SK-N-SH (cell line): ENCODE measurements around a stretch of chr11.

GRCh38 chr11:10382501-10383089 lies 72.5 kb upstream of the AMPD3 start:
- RRBS = no CpG with 5 or more reads among the region's 8 CpGs
CAGE:
- cytosol, long polyA plus RNA = no peak
- long polyA plus RNA = no peak
- nucleus, long polyA plus RNA = no peak

- RRBS = no CpG with 5 or more reads among the region's 4 CpGs
CAGE:
- cytosol, long polyA plus RNA = no peak
- long polyA plus RNA = no peak
- nucleus, long polyA plus RNA = no peak
These were observed 48.1 kb upstream of the AMPD3 start for GRCh38 chr11:10406895-10407420.

DNA sequence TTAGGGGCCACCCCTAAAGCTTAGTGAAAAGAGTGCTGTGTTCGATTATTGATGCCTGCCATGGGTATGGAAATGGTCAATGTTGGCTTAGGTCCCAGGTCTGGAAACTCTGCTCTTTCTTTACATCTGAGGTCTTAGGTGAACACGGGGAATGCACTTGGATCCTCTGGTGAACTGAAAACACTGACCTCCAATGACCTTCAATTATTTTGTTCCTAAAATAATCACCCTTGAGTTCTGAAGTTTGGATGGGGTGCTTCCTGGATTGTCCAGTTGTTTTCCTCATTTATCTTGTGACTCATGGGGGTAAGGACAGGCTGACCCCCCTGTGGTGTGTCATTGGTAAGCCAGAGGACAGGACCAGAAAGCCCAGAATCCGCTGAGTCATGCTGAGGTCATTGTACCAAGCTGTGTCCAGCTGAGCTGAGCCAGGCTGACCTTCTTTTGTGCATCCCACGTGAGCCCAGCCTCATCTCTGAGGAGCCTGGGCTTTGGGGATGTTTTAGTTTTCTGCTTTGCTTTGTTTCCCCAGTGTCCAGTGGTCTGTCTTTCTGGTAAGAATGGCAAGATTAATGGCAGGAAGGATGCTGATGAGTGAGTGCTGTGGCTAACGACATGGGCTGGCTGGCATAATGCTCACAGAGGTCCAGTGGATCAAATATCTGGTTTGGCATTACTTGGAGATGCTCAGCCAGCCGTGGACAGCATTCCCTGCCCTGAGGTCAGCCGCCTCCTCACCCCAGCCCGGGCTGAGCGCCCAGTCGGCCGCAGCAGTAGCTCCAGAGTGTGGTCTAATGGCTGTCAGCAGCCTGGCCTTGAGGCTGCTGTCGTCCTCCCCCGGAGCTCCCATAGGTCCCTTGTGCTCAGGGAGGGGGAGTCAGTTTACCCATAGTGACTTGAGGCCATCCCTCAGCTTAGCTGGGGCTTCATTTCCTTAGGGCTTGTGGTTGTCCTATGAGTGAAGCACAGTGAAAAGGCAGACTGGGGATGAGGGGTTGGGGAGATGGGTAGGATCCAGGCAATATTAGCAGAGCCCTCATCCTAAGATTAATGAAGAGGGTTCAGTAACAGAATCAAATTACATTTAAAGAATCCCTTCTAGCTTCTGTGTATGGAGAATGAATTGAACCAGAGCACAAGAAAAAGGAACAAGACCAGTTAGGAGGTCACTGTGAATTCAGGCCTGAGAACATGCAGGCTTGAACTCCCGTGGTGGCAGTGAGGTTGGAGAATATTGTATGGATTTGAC lies 35.7 kb downstream of the AMPD3 start:
- RRBS = 12% methylated on average over 6 of the region's 14 CpGs
CAGE:
- cytosol, long polyA plus RNA = no peak
- long polyA plus RNA = no peak
- nucleus, long polyA plus RNA = no peak

- RRBS = no CpG with 5 or more reads among the region's 9 CpGs
CAGE:
- cytosol, long polyA plus RNA = no peak
- long polyA plus RNA = no peak
- nucleus, long polyA plus RNA = no peak
These were observed 39.0 kb upstream of the LYVE1 start for GRCh38 chr11:10607348-10607911.

- RRBS = no CpG with 5 or more reads among the region's 4 CpGs
CAGE:
- cytosol, long polyA plus RNA = no peak
- long polyA plus RNA = no peak
- nucleus, long polyA plus RNA = no peak
These were observed 50.1 kb upstream of the LYVE1 start for GRCh38 chr11:10618500-10619074.

DNA sequence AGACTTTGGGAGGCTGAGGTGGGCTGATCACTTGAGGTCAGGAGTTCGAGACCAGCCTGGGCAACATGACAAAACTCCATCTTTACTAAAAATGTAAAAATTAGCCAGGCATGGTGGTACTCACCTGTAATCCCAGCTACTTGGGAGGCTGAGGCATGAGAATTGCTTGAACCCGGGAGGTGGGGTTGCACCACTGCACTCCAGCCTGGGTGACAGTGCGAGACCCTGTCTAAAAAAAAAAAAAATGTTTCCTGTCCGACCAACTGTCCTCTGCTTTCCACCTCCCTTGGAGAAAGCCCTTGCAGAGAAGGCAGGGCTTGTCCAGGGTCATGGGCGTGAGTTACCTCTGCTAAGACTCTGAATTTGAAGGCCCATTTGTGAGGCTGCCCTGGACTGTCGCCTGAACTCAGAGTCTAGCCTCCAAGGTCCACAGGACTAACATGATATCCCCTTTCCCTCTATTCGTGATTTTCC lies 3.4 kb downstream of the IRAG1 start:
- RRBS = no CpG with 5 or more reads among the region's 7 CpGs
CAGE:
- cytosol, long polyA plus RNA = no peak
- long polyA plus RNA = no peak
- nucleus, long polyA plus RNA = no peak

- RRBS = no CpG with 5 or more reads among the region's 1 CpG
CAGE:
- cytosol, long polyA plus RNA = no peak
- long polyA plus RNA = no peak
- nucleus, long polyA plus RNA = no peak
These were observed 20.4 kb downstream of the CTR9 start for GRCh38 chr11:10771473-10771894.

GRCh38 chr11:10842791-10843115 lies 15.1 kb downstream of the ZBED5 start:
- RRBS = no CpG with 5 or more reads among the region's 2 CpGs
CAGE:
- cytosol, long polyA plus RNA = no peak
- long polyA plus RNA = no peak
- nucleus, long polyA plus RNA = no peak

DNA sequence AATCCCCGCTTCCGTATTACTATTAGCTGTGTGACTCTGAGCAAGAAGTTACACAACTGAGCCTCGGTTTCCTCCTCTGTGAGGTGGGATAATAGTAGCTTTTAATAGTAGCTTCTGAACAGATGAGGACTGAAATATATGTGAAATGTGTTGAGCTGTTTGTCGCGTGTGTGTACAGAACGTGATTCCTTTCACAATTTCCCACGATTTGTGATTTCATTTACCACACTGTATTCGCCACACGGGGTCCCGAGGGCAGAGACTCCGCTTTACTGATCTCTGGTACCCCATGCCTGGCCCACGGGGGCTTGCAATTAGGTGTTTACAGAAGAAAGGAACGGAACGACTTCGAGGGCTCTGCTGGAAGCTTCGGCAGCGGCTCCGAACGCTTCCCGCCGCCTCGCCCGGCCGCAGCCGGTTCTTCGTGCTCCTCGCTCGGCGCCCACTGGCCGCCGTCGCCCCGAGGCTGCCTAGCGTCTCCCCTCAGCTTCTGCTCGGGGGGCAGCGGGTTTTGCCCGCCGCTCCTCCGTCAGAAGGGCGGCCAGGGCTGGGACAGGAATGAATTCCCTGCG lies 72.7 kb upstream of the ZBED5 start:
- RRBS = no CpG with 5 or more reads among the region's 41 CpGs
CAGE:
- cytosol, long polyA plus RNA = no peak
- long polyA plus RNA = no peak
- nucleus, long polyA plus RNA = no peak

- RRBS = no CpG with 5 or more reads among the region's 13 CpGs
CAGE:
- cytosol, long polyA plus RNA = no peak
- long polyA plus RNA = no peak
- nucleus, long polyA plus RNA = no peak
These were observed 196.6 kb downstream of the CSNK2A3 start for GRCh38 chr11:11156432-11156830.

DNA sequence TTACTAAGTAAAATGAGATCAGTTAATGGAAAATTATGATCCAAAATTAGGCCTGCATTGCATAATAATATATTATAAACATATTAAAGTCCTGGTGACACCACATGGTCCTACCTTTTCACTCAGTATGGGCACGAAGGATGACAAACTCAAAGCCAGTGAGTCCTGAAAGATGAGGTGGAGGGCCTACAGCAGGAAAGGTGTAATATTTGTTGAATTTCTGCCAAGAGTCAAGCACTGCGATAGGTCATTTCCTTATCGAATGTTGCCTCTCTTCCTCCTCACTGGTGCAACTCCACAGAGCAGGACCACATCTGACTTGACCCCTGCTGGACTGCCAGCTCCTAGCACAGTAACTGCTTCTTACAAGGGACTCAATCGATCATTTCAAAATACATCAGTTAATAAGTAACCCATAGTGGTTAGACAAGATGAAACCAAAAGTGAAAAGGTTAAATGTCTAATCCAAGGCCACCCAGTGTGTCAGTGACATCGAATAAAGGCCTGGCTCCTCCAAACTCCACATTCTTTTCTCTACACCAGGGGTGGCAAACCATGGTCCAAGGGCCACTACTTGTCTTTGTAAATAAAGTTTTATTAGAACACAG lies 98.4 kb upstream of the CSNK2A3 start:
- RRBS = no CpG with 5 or more reads among the region's 5 CpGs
CAGE:
- cytosol, long polyA plus RNA = no peak
- long polyA plus RNA = no peak
- nucleus, long polyA plus RNA = no peak

DNA sequence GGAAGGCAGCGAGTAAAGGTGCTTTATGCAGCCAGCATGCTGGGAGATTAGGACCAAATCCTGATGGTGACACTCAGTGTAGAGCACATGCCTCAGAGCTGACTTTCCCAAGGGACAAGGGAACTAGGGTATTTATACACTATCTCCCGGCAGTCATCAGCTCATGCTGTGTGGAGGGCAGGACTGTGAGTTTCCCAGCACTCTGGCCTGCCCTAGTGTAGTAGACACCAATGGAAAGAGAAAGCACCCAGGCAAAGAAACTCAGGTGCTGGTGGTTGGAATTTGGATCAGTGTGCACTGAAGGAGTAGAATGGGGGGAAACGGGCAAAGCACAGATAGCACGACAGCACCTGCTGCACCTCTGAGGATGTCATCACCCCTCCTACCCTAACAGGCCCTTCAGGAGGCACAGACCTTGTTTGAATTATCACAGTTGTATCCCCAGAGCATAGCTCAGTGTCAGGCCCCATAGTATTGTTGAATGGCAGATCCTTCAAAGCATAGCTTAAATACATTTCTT lies 128.4 kb upstream of the CSNK2A3 start:
- RRBS = no CpG with 5 or more reads among the region's 4 CpGs
CAGE:
- cytosol, long polyA plus RNA = no peak
- long polyA plus RNA = no peak
- nucleus, long polyA plus RNA = no peak

DNA sequence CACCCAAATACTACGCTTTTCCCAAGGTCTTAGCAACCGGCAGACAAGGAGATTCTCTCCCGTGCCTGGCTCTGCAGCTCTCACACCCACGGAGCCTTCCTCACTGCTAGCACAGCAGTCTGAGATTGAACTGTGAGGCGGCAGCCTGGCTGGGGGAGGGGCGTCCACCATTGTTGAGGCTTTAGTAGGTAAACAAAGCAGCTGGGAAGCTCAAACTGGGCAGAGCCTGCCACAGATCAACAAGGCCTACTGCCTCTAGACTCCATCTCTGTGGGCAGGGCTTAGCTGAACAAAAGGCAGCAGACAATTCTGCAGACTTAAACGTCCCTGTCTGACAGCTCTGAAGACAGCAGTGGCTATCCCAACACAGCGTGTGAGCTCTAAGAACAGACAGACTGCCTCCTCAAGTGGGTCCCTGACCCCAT lies 70.0 kb upstream of the GALNT18 start:
- RRBS = no CpG with 5 or more reads among the region's 8 CpGs
CAGE:
- cytosol, long polyA plus RNA = no peak
- long polyA plus RNA = no peak
- nucleus, long polyA plus RNA = no peak

GRCh38 chr11:11842269-11842950 lies 638 bp downstream of the USP47 start:
- RRBS = 6% methylated on average over 7 of the region's 31 CpGs
CAGE:
- cytosol, long polyA plus RNA = no peak
- long polyA plus RNA = no peak
- nucleus, long polyA plus RNA = no peak

- RRBS = no CpG with 5 or more reads among the region's 6 CpGs
CAGE:
- cytosol, long polyA plus RNA = no peak
- long polyA plus RNA = no peak
- nucleus, long polyA plus RNA = no peak
These were observed 78.2 kb downstream of the USP47 start for GRCh38 chr11:11919812-11920553.

GRCh38 chr11:11973307-11974069 lies 34.9 kb downstream of the DKK3 start:
- RRBS = 8% methylated on average over 1 of the region's 11 CpGs
CAGE:
- cytosol, long polyA plus RNA = no peak
- long polyA plus RNA = no peak
- nucleus, long polyA plus RNA = no peak

DNA sequence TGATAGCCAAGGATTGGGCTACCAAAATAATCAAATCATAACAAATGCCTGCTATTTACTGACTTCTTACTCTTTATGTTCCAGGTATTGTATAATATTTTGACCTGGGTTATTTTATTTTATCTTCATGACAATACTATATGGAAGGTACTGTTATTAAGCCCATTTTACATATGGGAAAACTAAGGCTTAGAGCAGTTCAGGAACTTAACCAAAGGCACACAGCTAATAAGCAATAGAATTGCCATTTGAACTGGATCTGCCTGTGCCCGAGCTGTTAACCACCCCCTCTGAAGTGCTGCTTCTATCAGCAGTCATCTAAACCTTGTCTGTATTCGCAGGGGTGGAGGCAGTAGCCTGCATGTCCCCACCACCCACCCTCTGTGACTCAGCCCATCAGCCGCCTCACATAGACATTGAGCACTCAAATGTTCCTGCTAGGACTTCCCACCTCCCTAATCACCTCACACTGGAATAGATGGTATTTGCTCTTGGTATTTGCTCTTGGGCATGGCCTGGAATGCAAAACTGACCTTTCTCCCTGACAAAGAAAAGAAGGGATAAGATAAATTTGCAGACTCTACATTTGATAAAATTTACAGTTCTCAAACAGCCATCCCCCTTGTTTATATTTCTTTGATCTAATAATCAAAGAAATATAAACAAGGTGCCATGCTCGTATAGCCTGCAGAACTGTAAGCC lies 16.2 kb downstream of the DKK3 start:
- RRBS = no CpG with 5 or more reads among the region's 4 CpGs
CAGE:
- cytosol, long polyA plus RNA = no peak
- long polyA plus RNA = no peak
- nucleus, long polyA plus RNA = no peak

DNA sequence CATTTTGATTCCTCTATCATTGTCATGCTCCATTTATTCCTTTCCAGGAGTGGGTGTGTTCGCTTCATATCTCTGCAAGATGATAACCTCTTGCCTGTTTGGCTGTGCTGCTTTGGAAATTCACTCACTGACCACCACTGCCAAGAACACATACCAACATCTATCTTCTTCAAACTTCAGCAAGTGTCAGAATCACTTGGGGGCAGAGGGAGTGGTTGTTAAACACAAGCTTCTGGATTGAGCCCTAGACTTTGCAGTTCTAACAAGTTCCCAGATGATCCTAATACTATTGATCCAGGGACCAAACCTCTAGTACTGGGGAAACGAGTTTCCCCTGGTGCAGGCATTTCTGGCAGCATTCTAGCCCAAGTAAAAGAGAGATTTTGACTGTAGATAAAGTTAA lies 11.5 kb upstream of the DKK3 start:
- RRBS = no CpG with 5 or more reads among the region's 2 CpGs
CAGE:
- cytosol, long polyA plus RNA = no peak
- long polyA plus RNA = no peak
- nucleus, long polyA plus RNA = no peak

- RRBS = no CpG with 5 or more reads among the region's 1 CpG
CAGE:
- cytosol, long polyA plus RNA = no peak
- long polyA plus RNA = no peak
- nucleus, long polyA plus RNA = no peak
These were observed 14.7 kb upstream of the DKK3 start for GRCh38 chr11:12023171-12023579.

GRCh38 chr11:12069296-12069632 lies 41.1 kb upstream of the MICAL2 start:
- RRBS = no CpG with 5 or more reads among the region's 9 CpGs
CAGE:
- cytosol, long polyA plus RNA = no peak
- long polyA plus RNA = no peak
- nucleus, long polyA plus RNA = no peak